OCI-LY7 (cell line): ENCODE data around the gene PRXL2A.

GRCh38 chr10:79128820-79129969, 60.4 kb downstream of the ZMIZ1 start:
- PRO-cap, result no peak
- RAMPAGE, long total RNA, result no peak

- PRO-cap, result no peak
- RAMPAGE, long total RNA, result no peak
Observed at GRCh38 chr10:79153641-79154205, 85.0 kb downstream of the ZMIZ1 start.

DNA sequence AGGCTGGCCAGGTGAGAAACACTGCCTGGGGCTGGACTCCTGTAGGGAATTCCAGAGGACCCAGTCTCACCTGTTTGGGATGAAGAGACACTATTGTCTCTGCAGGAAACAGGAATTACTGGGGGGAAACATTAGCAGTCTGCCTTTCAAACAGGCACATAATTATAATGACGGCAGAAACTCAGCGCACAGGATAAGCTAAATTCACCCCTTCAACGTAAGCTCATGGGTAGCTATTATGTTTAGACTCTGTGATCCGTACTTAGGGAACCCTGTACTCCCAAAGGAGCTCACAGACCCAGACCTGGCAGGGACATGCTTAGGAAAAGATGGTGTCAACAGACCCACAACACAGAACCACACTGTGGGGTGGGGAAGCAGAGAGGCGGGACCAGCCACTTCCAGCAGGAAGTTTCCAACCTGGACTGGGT, 117.8 kb upstream of the PPIF start:
- PRO-cap, result no peak
- RAMPAGE, long total RNA, result no peak

DNA sequence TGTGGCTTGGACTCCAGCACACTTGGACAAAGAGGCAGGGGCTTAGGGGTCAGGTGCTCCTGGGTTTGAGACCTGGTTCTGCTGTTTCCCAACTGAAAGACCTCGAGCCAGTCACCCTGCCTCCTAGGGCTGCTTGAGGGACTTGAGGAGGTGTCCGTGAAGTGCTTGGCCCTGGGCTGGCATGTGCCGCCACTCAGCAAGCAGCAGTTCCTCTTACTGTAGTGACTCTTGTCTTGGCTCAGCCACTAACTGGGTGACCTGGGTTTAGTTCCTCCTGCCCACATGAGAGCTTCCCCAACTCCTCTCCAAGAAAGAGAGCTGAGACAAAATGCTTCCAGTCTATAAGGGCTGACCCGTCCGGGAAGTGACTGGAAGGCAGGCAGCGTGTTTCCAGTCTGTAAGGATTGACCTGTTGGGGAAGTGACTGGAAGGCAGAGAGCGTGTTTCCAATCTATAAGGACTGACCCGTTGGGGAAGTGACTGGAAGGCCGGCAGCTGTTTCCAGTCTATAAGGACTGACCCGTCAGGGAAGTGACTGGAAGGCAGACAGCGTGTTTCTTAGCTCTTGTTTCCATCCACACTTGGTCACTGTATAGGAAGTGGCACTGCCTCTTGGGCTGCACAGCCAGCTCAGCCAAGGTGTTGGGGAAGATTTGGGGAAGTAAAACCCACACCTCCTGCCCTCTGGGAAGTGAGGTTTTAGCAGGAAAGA, 53.4 kb upstream of the PPIF start:
- PRO-cap, result no peak
- RAMPAGE, long total RNA, result no peak

GRCh38 chr10:79304437-79305013, 42.7 kb upstream of the PPIF start:
- PRO-cap, result no peak
- RAMPAGE, long total RNA, result no peak

DNA sequence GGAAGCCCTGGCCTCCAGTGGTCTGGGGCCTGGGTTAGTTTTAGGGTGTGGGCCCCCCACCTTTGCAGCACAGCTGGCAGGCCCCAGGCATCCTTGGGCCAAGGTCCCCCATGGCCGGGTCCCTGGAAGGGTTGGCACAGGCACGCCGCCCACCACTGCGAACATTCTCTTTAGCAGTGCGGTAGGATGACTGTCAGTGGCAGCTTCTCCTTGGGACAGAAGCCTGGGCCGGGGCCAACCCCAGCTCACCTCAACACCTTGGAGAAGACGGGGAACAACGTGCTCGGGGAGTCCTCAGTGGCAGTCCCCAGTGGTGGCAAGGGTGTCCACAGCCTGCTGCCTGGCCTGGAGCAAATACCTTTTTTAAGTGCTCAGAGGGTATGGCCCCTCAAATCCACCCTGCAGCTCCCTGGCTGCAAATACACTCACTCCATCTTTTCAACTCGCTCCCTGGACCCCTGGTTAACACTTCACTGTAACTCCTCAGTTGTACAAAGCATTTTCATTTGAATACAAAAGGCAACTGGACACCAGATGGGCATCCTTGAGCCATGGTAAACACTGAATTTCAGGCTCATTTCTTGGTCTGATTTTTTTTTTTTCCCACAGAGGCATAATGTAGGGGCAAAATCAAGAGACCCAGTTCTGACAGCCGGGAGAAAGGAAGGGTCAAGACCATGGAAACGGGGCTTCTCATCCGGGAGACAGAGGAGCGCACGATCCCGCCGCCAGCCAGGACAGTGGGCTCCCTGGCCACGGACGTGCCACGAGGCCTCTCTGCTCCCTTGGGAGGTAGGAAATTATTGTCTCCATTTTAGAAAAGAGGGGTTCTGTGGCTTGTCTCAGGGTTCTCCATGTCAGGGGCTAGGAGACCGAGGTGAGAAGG, 37.2 kb downstream of the PPIF start:
- PRO-cap, result no peak
- RAMPAGE, long total RNA, result no peak

DNA sequence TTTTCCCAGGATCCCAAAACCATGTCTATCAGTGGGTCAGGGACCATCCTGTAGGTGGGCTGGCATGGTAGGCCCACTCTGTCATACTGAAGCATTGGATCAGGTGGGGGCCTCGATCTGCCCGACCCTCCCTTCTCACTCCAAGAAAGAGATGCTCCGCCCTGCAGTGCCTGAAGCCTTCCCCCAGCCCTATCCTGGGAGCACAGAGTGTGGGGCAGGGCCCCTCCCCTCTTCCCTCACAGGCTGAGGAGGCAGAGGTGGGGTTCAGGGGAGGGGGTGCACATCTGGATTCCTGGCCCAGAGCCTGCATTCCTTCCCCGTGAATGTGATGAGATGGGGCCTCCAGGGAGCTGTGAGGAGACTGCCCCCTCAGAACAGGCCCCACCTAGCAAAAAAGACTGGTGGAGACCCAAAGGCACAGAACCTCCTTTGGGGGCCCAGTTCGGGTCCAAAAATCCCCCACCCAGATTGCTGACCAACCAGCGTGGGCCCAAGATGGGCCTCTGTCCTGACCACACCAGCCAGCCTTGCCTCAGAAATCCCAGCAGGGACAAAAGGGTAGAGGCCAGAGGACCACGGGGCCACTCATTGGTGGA, 13.5 kb downstream of the ZCCHC24 start:
- PRO-cap, result no peak
- RAMPAGE, long total RNA, result no peak

- PRO-cap, result no peak
- RAMPAGE, long total RNA, result no peak
Observed at GRCh38 chr10:79446070-79447268, 1.0 kb upstream of the ZCCHC24 start.

DNA sequence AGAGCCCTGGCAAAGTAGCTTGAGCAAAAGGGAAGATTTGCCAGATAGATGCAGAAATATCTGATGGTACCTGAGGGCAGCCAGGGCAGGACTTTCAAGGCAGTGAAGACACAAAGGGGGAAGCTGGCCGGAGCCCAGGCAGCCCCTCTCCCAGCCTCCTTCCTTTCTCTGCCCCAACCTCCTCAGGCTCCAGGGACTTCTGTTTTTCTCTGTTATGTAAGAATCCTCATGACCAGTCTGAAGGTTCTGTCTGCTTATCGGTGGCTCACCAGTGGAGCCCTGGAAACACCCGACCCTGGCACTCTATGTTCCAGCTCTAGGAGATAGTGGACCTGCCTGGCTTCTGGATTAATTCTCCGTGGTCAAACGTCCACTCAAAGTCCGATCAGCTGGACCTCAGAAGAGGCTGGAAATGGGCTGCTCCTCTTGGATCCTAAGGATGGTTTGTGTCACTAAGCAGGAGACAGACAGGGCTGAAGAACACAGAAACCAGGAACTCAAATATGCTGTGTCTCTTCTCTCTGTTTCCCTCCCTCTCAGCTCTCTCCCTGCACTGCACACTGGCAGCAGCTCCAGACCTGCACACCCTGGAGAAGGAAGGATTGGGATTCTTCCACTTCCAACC, 22.3 kb upstream of the ZCCHC24 start:
- PRO-cap, result no peak
- RAMPAGE, long total RNA, result no peak

DNA sequence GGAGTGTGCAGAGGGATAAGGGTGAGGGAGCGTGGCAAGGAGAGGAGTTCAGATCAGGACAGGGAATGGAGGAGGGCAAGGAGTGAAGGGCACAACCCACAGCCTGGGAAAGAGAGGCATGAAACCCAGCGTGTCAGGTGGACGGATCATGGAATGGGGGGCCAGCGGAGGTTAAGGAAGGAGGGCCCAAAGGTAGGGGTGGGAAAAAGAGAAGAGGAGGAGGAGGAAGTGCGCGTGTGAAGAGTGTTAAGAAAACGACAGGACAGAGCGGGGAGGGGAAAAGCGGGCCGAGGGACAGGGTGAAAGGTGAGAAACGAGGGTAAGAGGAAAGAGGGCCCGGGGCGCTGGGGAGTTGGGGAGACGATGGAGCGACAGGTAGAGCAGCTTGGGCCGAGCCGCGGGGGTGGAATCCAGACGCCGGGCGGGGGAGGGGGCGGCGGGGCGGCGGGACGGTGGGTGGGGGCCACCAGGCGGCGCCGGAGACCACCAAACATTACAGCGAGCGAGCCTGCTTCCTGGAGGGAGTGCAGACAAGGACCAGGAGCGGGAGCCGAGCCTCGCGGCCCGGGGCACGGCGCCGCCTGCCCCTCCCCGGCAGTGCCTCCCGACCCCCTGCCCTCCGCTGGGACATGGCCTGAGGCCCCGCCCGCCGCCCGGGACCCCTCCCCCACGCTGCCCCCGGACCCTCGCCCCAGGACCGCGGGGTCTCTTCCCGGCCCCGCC, 1.0 kb upstream of the NUTM2E start:
- PRO-cap, result no peak
- RAMPAGE, long total RNA, result no peak

DNA sequence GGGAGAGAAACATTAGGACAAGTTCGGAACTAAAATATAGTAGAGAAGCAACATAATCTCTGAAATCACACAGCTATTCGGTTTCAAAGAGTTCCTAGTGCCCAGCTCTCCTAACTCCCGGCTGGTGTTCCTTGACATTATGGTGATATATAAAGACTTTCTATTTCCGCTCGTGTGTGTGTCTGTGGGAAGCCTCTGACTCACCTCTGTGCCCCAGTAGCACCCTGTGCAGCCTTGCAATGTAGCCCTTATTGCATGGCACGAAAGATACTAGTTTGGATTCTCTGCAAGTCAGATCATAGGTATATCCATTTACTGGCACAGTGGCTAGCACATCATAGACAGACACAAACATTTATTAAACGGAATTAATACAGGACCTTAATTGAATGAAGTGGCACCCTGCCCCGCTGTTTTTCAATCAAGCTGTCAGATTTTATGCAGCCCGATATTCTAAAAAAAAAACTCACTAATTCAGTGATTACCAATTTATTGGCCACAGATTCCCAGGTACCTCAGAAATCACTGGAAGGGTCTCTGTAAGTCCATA, 43.5 kb downstream of the SFTPD start:
- PRO-cap, result no peak
- RAMPAGE, long total RNA, result no peak

DNA sequence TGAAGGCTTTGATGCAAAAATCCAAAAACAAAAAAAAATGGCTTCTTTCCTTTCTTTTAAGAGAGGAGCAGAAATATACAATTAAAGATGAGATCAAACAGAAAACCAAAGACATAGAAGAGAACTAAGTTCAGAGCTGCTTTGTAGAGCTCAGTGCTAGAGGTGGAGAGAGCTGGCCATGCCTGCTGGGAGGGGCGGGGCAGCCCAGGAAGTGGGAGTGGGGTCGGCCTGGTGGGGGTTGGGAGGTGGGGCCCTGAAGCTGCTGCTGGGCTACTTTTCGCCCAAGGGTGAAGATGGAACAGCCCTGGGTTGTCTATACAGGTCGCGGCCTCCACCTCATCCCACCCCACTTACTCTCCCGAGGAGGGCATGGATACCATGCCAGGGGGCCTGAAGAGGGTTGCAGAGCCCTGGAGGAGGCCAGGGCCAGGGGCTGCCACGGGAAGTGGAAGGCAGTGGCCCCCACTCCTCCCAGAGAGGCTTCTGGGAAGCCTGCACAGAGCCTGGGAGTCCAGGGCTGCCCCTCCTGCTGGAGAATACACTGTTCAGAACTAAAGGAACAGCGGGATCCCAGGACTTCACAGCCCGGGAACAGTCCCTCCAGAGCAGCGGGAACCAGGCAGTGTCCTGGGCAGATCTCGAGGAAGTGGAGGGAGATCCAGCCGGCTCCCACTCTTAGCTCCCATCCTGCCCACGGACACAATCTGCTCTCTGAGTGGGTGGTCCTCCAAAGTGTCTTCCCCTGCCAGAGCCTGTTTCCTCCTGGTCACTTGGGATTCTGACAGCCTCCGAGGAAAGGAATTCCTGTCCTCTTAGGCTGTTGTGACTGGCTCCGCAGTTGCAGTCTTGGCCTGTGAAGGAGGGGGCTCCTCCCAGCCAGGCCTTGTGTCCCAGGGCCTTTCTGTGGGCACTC, 23.6 kb downstream of the MAT1A start:
- PRO-cap, result no peak
- RAMPAGE, long total RNA, result no peak

GRCh38 chr10:80275834-80276033, 13.7 kb downstream of the MAT1A start:
- PRO-cap, result no peak
- RAMPAGE, long total RNA, result no peak

DNA sequence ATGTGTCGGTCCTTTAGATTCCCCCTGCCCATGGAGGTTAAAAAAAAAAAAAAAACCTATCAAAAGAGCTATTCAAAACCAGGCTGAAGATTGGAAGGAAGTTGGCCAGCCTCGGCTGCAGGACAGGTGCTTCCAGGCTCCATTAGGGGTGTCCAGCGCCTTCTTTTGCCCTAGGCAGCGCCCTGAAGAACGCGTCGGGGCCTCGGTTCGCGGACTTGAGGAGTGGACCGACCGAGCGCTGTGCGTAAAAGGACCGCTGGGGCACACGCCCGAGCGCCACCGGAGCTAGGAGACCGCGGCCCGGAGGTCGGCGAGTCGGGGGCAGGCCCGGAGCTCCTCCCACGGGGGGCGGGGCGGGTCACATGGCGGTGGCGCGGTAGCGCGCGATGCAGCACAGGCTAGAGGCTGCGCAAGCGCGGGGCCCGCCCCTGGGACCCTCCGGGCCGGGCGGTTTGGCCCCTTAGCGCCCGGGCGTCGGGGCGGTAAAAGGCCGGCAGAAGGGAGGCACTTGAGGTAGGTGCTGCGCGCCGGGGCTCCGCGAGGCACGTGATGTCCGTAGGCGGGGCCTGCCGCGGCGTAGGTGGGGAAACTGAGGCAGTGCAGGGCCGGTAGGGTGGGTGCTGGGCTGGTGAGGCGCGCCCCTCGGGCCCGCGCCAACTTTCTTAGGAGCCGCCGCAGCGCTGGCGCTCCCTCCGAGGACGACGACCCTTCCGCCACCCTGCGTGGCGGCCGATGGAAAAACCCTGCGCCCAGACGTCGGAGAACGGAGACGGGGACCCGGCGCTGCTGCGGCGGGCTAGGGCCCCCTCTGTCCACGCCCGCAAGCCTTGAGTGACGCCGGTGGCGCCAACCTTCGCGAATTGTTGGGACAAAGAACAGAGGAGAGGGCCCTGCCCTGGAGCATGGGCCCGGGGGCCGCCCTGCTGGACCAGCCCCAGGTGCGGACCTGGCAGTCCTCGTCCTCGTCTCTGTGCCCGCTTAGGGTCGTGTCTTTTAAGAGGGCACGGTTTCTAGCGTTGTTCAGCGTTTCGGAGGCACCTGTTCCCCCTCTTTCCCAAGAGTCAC, at the start of gene PRXL2A:
Gene PRXL2A, plus strand, starts transcription at position 421 of the 1,065 bp plus-strand sequence.
- PRO-cap, result no peak
- RAMPAGE, long total RNA, result no peak

GRCh38 chr10:80470586-80471464, 16.7 kb downstream of the TSPAN14 start:
- PRO-cap, result no peak
- RAMPAGE, long total RNA, result no peak

DNA sequence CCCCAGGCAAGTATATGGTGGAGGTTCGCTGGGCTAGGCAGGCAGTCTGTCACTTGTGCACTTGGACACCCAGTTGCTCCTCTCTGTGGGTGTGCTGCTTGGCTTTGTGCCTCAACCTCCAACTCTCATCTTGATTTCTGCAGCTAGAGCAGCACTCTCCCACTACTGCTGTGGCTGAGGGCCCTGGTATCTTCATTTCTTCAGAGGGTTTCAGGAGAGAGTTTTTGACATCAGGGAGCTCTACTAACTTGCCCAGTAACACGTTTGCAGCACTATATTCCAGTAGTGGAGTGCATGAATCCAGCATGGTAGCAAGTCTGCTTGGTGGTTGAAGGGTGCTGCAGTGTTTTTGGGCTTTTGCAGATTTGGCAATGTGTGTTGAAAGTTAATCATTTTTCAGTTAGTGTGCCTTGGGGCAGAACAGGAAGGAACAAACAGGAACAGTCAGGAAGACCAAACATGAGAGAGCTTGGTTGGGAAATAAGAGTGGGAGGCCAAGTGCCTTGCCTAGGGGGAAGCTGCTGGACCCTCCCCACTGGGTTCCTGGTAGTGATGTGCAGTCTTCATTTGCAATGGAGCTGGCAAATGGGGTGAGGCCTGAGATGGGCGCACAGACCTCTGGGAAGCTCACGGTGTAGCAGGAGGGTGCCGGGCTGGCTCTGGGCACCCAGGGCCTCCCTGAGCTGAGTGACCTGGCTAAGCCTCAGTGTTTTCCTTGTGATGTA, 37.4 kb downstream of the TSPAN14 start:
- PRO-cap, result no peak
- RAMPAGE, long total RNA, result no peak

- PRO-cap, result no peak
- RAMPAGE, long total RNA, result no peak
Observed at GRCh38 chr10:80662678-80663475, 125.2 kb downstream of the SH2D4B start.

DNA sequence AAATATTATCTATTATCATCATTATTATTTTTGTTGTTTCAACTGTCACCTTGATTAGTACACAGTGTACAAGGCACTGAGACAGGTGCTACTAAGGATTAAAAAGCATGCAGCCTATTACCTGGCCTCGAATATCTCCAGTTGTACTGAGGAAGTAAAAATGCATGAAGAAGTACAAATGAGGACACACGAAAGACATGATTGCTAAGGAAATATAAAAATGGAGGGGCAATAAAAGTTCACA, 869.8 kb downstream of the NRG3 start:
- PRO-cap, result no peak
- RAMPAGE, long total RNA, result no peak

GRCh38 chr10:84156311-84157603, 16.8 kb upstream of the GPR15LG start:
- PRO-cap, result no peak
- RAMPAGE, long total RNA, result no peak

DNA sequence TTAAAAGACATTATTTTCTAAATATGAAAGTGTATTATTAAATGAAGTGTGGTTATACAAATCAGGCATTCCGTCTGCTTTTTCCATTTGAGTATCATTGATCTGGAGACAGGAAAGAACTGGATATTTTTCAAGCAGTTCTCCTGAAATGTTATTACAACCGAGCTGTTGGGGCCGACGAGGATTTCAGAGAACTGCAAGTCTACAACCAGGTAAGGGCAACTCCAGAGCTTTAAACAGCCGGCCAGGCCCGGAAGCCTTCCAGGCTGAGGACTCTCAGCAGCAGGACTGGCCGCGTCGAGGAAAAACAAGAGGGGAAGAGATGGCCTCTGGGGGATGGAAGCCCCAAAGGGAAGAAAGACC, 1.0 kb upstream of the CCSER2 start:
- PRO-cap, result no peak
- RAMPAGE, long total RNA, result no peak